Measurements from ENCODE around the gene ZNF23.

- RRBS, result no CpG with 5 or more reads among the region's 19 CpGs
Observed at GRCh38 chr16:70747570-70748668, 53.0 kb downstream of the VAC14 start.

DNA sequence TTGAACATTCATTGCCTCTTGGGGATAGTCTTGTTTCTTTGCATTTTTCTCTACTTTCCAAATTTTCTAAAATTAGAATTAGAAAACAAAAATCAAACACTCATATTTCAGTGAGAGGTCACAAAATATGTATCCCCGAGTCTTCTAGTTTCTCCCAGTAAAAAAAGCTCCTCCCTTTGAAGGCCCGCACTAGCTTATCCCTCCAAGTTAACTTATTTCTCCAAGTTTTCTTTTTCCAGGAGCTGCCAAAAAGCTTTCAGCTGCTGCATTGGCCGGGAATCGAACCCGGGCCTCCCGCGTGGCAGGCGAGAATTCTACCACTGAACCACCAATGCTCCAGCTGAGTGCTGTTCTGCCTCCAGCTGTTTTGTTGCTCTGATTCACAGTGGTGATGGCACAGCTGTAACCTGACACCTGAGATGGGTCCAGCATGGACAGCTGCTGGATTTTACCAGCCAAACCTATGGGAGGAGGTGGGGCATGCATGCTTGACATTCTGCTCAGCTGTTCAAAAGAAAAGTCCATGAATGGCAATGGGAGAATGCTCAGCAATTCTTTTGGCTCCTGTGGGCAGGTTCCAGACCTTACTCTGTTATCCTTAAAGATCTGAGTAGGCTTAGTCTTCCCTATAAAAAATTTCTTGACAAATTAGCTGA lies 22.1 kb downstream of the VAC14 start:
- RRBS, result no CpG with 5 or more reads among the region's 8 CpGs

- RRBS, result 4% methylated on average over 25 of the region's 70 CpGs
Observed at GRCh38 chr16:71425767-71427142, 15.6 kb downstream of the TLE7 start.

- RRBS, result 2% methylated on average over 19 of the region's 56 CpGs
Observed at GRCh38 chr16:71461460-71462642, at the start of gene ZNF23. ZNF23 (minus strand) TSS chr16:71462247.

GRCh38 chr16:71513286-71514328 lies 12.6 kb upstream of the CHST4 start:
- RRBS, result no CpG with 5 or more reads among the region's 4 CpGs

DNA sequence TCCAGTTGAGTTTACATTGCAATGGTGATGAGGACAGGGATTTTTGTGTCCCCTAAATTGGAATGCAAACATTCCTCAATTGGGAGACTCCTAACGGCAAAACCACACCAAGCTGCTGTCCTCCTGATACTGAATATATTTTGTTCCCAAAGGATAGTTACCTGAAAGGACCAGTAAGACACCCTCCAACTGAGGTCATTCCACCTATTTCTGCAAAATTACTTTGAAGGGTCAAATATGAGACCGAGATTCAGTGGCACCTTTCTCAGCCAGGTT lies 16.3 kb upstream of the TAT start:
- RRBS, result no CpG with 5 or more reads among the region's 2 CpGs

DNA sequence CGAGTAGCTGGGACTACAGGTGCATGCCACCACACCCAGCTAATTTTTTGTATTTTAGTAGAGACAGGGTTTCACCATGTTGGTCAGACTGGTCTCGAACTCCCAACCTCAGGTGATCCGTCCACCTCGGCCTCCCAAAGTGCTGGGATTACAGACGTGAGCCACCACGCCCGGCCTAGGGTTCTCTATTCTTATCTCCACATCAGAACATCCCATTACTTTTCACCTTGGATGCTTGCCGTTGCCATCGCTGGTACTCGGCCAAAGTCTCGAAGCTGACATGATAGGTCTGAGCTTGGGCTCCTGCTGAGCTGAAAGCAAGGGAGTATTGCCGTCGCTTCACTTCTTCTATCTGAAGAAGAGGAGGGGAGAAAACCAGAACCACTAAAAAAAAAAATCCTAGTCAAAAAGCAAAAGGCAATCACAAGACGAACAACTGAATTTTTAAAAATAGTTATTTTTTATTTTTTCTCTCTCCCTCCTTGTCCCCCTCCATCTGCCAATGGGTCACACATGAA lies 40.2 kb downstream of the PHLPP2 start:
- RRBS, result no CpG with 5 or more reads among the region's 14 CpGs

- RRBS, result 3% methylated on average over 18 of the region's 45 CpGs
Observed at GRCh38 chr16:71722565-71723416, 1.7 kb downstream of the PHLPP2 start.

DNA sequence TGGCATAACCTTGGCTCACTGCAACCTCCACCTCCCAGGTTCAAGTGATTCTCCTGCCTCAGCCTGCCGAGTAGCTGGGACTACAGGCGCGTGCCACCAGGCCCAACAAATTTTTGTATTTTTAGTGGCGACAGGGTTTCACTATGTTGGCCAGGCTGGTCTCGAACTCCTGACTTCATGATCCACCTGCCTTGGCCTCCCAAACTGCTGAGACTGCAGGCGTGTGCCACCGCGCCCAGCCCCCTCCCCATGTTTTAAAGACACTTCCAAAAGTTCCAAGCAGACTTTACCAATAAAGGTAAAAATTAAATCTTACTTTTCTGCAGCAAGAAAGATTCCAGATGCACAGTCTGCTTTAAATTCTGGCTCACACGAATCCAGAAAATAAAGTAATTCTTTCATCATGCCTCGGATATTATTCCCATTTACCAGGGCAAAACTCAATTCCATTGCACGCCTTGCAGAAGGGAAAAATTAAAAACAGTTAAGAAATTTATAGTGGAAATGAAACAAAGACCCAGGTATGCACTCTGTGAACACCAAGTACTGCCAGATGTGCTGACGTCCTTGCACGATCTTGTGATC lies 31.3 kb upstream of the PHLPP2 start:
- RRBS, result no CpG with 5 or more reads among the region's 13 CpGs

DNA sequence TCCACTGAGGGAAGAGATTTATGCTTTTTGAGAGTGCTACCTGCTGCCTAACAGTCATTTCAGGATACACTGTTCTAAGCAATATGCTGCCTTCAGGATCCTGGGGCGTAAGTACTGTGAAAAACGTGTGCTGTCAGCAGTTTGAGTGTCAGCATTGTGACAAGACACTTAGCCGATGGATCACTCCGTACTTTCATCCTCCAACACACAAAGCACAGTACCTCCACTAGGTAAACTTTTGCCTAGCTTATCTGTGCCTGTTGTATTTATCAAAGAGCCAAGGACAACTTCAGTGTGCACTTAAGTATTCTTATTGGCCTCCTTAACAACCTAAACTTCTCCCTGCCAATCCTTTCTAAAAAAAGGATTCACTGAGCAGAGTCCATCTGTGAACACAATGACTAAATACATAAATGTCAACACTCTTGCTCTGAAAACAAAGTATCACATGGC lies 33.8 kb upstream of the PHLPP2 start:
- RRBS, result no CpG with 5 or more reads among the region's 4 CpGs

GRCh38 chr16:71777620-71778092 lies 31.0 kb downstream of the AP1G1 start:
- RRBS, result no CpG with 5 or more reads among the region's 10 CpGs

GRCh38 chr16:71807918-71808579 lies 585 bp downstream of the AP1G1 start:
- RRBS, result 2% methylated on average over 19 of the region's 43 CpGs

DNA sequence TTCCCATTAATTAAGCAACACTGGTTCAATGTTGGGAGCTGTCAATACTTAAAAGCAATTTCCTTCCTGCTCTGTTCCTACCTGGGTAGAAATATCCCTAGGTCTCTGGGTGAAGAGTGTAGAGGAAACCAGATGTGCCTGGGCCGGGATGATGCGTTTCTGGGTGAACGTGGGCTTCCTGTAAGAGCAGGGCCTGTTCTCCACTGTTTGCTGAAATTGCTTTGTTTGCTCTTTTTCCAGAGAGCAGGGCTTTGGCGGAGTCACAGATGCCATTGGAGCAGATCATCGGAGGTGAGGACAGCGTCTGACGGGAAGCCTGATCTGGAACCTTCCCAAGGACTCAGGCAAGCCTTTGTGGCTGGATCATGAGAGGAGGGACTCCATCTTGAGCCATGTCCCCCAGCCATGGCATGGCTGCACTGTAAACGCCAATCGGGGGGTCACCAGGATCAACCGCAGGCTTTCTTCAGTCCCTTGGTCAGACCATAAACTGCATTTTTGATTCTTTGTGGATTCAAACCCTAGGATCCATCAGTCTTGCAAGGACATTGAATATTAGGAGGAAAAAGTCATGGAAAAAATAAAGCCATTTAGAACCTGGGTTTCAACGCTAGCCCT lies 15.5 kb downstream of the DHODH start:
- RRBS, result no CpG with 5 or more reads among the region's 11 CpGs

DNA sequence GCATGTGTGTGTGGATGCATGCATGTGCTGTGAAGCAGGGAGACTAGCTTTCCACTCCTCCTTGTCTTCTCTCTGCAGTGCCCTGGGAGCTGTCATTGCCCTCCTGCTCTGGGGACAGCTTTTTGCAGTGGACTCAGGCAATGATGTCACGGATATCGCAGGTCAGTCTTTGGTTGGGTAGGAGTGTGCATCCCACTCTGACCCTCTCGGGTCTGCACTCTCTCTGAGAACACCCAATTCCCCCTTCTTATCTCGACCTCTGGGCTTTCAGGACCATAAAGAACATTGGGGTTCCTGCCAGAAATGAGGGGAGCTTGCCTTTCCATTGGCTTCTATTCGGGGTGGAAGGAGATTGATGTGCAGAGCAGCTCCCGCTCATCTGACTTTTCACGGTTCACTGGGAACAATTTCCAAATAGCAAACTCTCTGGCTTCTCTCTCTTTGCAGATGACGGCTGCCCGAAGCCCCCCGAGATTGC lies 1.8 kb downstream of the HP start:
- RRBS, result no CpG with 5 or more reads among the region's 10 CpGs

- RRBS, result no CpG with 5 or more reads among the region's 9 CpGs
Observed at GRCh38 chr16:72956014-72956562, 91.8 kb downstream of the ZFHX3 start.

- RRBS, result no CpG with 5 or more reads among the region's 16 CpGs
Observed at GRCh38 chr16:72984932-72985833, 62.7 kb downstream of the ZFHX3 start.

- RRBS, result 2% methylated on average over 18 of the region's 127 CpGs
Observed at GRCh38 chr16:73058034-73058788, 10.3 kb upstream of the ZFHX3 start.

- RRBS, result 28% methylated on average over 3 of the region's 20 CpGs
Observed at GRCh38 chr16:73065052-73065512, 17.2 kb upstream of the ZFHX3 start.

GRCh38 chr16:73093736-73094042 lies 45.8 kb upstream of the ZFHX3 start:
- RRBS, result no CpG with 5 or more reads among the region's 7 CpGs

GRCh38 chr16:73949730-73950111 lies 346.9 kb upstream of the PSMD7 start:
- RRBS, result no CpG with 5 or more reads among the region's 3 CpGs